NB4 (cell line): ENCODE measurements around a stretch of chr5.

GRCh38 chr5:122701533-122702497, 73.1 kb upstream of the SNX2 start:
- RRBS = no CpG with 5 or more reads among the region's 9 CpGs

DNA sequence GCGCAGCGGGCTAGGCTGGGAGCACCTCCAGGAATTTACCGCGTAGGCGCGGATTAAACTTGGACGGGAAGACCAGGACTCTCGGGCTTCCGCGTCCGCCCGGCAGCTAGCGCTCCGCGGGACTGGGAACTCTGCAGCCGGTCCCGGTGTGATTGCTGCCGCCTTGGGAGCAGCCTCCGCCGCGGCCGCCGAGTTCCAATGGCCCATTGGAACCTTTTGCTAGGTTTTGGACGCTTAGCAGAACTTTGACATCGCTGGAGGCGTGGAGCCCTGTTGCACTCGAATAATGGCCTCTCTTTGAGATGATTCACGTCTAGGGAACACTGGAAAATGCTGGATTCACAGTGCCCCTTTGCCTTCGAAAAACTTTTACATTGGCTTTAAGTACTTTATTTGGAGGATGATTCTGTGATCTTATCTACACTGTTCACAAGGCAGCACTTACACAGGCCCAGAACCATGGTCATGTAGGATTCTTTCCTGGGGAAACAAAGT, 459 bp upstream of the PPIC start:
- RRBS = 81% methylated on average over 10 of the region's 29 CpGs

DNA sequence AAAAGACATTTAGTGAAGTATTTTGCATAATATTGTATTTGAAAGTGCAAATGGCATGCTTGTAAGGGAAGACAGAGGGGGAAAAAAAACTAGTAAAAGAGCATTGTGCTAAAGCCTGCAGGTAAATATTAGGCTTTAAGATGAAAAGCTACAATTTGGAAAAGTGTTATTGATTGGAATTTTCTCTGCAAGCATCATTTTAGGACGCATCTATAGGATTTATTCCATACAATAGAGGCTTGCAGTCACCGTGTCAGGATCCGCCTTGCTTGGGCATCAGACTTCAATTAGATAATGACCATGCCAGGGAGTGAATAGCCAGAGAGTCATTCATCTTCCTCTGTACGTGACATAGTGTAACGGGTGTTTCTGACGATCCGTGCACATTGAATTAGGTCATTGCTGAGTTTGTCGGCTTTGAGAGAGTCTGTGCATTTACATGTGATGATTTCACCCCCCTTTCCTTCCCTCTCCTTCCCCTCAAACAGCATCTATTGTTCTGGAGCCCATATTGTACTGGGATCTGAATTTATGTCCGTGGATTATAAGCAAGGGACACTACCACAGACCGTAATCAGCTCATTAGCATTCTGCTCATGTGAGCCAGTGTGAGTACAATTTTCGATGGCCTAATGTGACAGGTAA, 301.8 kb downstream of the CSNK1G3 start:
- RRBS = no CpG with 5 or more reads among the region's 11 CpGs

DNA sequence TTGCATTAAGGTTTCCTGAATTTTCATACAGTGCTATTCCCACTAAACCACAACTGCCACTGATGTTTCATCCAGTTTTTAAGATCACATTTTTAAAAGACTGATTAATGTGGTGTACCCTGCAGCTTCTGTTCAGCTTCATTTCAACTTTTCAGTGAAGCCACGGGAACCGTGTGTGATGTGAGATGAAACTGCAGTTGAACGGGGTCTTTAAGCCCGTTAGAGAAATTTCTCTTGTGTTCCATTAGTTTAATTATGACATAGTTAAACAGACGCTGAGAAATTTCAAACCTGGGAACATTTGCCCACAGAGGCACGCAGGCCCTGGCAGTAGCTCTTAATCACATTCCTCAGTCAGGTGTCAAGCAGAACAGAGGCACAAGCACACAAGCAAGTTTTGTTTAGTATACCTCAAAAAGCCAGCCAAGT, 147.1 kb downstream of the ZNF608 start:
- RRBS = no CpG with 5 or more reads among the region's 6 CpGs

GRCh38 chr5:124651131-124652390, 94.9 kb downstream of the ZNF608 start:
- RRBS = 9% methylated on average over 22 of the region's 54 CpGs

- RRBS = no CpG with 5 or more reads among the region's 4 CpGs
Observed at GRCh38 chr5:124660734-124661093, 85.7 kb downstream of the ZNF608 start.

- RRBS = no CpG with 5 or more reads among the region's 3 CpGs
Observed at GRCh38 chr5:124697389-124697966, 49.0 kb downstream of the ZNF608 start.

DNA sequence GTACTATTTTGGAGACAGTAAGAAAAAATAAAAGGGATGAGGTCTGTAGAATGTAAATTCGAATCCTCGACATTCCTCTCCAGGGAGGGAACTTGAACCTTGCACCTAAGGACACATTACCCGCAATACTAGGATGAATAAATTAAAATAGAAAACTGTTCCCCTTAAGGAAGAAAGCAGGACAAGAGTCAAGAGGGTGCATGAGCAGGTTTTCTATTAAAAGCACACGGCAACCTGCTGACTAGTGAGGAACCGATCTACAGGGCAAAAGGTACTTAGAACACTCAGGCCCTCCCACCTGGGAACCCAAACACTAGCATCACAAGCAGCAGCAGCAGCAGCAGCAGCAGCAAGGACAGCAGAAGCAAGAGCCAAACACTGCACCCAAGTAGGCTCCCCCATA, 2.9 kb downstream of the ZNF608 start:
- RRBS = no CpG with 5 or more reads among the region's 5 CpGs

DNA sequence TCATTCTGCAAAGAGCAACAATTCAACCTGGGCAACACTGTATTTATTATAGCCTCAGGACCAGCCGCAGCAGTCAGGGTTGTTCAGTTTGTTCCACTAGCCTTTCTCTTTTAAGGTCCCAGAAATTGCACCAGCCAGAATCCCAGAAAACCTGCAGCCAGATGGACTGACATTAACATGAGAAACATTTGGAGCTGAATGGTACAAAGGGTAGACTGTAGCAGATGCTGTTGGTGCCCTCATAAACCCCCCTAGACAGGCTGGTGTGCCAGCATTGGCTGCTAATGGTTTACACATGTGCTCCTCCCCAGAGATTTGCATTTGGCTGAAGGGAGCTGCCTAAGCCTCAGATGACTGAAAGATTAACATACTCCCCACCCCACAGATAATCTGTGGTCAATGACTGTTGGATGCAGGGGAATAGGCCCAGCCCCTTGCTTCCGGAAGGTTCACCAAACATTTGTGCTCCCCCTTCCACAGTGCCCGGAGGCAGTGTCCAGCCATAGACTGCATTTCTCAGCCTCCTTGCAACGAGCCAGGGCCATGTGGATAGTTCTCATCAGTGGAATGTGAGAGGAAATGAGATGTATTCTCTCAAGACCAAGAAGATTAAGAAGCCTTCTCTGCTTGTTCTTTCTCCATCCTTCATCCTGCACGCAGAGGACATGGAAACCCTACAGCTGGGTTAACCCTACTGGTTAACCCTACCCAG, 48.7 kb downstream of the TEX43 start:
- RRBS = no CpG with 5 or more reads among the region's 5 CpGs

- RRBS = under 1% methylated on average over 7 of the region's 73 CpGs
Observed at GRCh38 chr5:126777982-126779093, 1.4 kb downstream of the LMNB1 start.

- RRBS = no CpG with 5 or more reads among the region's 7 CpGs
Observed at GRCh38 chr5:126809953-126810308, 33.0 kb downstream of the LMNB1 start.

DNA sequence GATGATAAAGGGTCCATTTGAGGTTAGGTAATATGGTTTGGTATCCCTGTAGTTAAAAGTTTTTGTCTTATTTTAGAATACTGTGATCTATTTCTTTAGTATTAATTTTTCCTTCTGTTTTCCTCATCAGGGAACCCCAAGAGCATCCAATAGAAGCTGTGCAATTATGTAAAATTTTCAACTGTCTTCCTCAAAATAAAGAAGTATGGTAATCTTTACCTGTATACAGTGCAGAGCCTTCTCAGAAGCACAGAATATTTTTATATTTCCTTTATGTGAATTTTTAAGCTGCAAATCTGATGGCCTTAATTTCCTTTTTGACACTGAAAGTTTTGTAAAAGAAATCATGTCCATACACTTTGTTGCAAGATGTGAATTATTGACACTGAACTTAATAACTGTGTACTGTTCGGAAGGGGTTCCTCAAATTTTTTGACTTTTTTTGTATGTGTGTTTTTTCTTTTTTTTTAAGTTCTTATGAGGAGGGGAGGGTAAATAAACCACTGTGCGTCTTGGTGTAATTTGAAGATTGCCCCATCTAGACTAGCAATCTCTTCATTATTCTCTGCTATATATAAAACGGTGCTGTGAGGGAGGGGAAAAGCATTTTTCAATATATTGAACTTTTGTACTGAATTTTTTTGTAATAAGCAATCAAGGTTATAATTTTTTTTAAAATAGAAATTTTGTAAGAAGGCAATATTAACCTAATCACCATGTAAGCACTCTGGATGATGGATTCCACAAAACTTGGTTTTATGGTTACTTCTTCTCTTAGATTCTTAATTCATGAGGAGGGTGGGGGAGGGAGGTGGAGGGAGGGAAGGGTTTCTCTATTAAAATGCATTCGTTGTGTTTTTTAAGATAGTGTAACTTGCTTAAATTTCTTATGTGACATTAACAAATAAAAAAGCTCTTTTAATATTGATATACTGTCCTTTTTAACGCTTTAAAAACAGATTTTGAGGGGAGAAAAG, 59.4 kb downstream of the LMNB1 start:
- RRBS = no CpG with 5 or more reads among the region's 5 CpGs

DNA sequence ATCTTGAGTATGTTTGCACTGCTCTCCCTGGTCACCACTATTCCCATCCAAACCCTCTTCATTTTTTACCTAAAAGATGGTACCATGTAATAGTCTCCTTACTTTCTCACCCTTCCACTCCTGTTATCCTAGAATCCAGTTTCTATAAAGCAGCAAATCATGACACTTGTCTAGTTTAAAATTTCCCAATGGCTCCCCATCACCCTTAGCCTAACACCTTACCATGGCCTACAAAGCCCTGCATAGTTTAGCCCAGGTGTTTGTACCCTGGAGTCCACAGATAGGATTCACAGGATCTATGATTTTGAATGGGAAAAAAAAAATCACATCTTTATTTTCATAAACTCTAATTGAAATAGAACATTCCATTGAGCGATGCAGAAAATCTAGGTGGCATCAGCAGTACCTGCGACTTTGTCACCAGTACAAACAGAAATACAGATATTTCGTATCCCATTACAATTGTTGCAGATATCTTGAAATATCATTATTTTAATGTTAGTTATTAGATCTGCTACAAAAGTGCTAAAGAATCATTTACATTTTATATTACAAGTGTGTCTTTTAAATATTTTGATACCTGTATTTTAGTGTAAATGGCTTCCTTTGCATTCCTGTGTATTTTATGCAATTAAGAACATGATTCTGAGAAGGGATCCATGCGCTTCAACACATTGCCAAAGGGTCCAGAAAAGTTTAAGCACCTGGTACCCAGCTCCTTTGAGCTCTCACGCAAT, 110.2 kb downstream of the LMNB1 start:
- RRBS = no CpG with 5 or more reads among the region's 5 CpGs

DNA sequence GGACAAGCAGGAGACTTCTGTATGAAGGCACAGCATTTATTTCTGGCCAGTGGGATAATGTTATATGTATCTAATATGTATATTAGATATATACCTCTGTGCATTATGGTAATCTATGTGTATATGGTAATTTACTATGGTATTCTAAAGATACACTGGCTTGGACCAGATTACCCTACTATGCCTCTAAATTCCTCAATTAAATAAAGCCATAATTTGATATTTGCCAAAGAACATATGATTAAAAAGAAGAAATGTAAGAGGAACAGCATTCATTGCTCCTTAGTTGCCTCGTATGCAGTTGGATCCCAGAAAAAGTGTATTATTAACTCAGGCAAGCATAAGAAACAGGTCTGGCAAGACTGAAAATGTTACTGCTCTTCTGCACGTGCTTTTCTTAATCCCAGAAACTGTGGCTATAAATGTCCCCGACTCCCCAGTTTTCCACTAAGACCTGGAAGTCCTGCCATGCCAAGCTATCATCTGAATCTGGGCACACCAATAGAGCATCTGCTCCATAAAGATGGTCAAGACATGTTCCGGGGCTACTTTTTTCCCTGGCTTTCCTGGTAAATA, 182.6 kb downstream of the CCDC192 start:
- RRBS = no CpG with 5 or more reads among the region's 4 CpGs

DNA sequence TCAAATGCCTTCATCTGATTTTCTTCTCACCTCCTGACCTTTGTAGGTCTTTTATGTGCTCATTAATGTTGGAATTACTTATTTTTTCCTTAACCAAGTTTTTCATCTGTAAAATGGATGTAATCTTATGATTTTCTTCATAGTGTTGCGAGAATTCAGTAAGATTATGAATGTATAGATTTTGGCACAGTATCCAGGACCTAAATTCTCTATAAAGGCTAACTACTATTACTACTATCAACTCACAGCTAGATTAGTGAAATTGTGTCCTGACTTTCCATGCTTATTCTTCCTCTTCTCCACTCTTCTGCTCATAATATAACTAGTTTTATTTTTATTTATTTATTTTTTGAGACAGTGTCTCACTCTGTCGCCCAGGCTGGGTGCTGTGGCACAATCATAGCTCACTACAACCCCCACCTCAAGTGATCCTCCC, 4.2 kb upstream of the SLC12A2 start:
- RRBS = no CpG with 5 or more reads among the region's 2 CpGs

- RRBS = no CpG with 5 or more reads among the region's 5 CpGs
Observed at GRCh38 chr5:128086891-128087770, 3.6 kb downstream of the SLC12A2 start.

- RRBS = no CpG with 5 or more reads among the region's 3 CpGs
Observed at GRCh38 chr5:128171439-128171810, 87.9 kb downstream of the SLC12A2 start.

DNA sequence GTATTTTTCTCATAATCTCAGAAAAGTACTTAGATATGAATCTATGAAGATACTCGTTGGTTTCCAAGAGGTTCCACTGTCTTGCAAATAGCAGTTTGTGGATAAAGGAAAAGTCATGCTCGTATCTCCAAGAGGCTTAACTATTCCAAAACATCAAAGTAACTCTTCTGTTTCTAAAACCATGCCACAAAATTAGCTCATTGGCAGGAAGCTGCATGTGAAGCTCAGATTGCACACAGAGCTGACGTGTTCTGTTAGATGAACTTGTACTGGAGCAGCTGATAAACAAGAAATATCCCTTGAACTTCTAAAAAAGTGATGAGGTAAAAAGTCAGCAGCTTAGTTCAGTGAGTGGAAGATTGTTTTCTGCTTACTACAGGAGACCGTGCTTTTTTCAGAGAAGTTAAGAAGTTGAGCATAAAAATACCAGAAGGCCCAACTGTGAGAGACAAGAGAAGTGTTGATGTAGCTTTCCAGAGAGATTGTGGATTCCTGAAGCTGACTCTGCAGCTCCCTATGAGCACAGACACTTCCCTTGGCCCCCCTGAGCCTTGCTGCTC, 113.2 kb downstream of the SLC12A2 start:
- RRBS = no CpG with 5 or more reads among the region's 4 CpGs

- RRBS = no CpG with 5 or more reads among the region's 4 CpGs
Observed at GRCh38 chr5:128197746-128198330, 114.3 kb downstream of the SLC12A2 start.